GM06990 (cell line): ENCODE measurements around a stretch of chr10.

GRCh38 chr10:6124768-6125335, 36.0 kb downstream of the RBM17 start:
- RRBS: no CpG with 5 or more reads among the region's 9 CpGs

- RRBS: 4% methylated on average over 9 of the region's 33 CpGs
Measured at GRCh38 chr10:6141060-6142008, 52.5 kb downstream of the RBM17 start.

- RRBS: 74% methylated on average over 2 of the region's 20 CpGs
Measured at GRCh38 chr10:6211684-6212380, 9.1 kb downstream of the PFKFB3 start.

DNA sequence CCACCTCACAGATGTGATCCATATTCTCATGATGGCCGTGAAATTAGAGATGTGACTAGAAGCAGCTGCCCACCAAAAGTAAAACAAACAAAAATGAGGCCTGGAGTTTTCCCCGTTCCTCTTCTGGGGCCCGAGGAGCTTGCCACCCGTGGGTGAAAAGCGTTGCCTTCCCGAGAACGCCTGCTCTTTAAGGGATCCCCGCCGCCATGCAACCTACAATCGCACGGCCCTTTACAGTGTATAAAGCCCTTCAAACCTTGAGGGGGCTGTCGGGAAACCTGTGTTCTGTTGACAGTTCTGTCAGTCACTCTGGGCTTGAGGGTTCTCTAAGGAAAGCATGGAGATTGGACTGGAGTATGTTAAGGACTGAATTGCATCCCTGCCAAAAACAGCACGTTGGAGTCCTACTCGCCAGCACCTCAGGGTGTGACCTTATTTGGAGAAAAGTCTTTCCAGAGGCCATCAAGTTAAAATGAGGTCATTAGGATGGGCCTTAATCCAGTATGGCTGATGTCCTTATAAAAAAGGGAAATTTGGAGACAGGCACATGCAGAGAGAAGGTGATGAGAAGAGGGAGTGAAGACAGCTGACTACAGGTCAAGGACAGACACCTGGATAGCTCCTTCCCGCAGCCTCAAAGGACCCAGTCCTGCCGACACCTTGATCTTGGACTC, 70.6 kb downstream of the PFKFB3 start:
- RRBS: no CpG with 5 or more reads among the region's 16 CpGs

DNA sequence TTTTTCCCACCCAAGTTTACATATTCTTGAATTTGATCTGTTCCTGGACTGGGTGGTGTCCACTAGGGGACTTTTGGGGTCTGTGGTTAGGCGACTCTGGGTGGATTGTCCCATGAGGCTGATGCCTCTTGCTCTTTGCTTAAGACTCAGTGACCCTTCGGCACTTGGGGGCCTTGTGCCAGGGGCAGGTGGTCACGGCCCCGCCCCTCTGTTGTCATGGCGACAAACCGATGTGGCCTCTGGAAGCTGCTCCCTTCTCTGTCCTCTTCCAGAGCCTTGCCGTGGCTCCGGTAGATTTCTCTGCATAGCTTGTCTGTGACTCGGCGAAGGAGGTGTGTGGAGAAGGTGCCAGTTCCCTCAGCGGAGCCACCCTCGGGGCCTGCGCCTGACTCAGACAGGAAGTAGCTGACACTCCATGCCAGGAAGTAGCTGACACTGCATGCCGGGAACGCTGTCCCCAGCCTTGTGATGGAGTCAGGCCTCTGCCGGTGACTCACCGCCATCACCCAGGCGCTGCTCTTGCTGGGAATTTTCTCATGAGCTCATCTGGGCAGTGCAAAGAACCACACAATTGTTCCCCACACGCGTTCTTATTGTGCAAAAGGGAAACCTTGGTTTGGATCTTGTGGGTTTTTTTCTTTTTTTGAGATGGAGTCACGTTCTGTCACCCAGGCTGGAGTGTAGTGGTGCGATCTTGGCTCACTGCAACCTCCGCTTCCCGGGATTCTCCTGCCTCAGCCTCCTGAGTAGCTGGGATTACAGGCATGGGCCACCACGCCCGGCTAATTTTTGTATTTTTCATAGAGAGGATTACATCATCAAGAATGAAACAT, 72.5 kb downstream of the PFKFB3 start:
- RRBS: no CpG with 5 or more reads among the region's 26 CpGs

DNA sequence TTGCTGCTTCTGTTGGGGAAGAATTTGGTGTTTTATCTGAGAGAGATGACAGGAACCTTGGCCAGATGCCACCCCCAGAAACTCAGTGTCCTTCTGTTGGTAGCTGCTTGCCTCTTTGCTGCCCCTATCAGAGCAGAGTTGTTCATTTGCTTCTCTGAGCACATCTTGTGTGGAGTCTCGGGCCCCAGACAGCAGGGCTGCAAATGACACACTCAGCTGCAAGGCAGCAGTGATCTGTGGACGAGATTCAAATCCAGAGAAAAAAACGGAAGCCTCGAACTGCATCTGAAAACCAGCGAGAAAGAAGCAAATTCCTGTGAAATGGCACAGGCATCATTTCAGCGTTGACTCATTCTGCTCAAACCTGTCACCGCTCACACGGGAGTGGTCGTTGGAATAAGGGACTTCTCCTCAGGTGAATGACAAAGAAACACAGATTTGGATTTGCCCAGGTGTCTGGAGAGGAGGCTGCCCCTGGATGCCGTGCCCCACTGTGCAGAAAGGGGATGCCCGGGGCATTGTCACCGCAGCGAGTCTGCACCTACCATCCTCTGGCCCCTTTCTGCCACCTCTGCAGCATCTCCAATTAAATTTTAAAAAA, 144.7 kb downstream of the PFKFB3 start:
- RRBS: no CpG with 5 or more reads among the region's 13 CpGs

GRCh38 chr10:6473825-6474446, 106.1 kb downstream of the PRKCQ start:
- RRBS: no CpG with 5 or more reads among the region's 7 CpGs

- RRBS: no CpG with 5 or more reads among the region's 6 CpGs
Measured at GRCh38 chr10:6597374-6598002, 17.4 kb upstream of the PRKCQ start.

- RRBS: 27% methylated on average over 5 of the region's 7 CpGs
Measured at GRCh38 chr10:6721306-6721893, 141.3 kb upstream of the PRKCQ start.

- RRBS: no CpG with 5 or more reads among the region's 4 CpGs
Measured at GRCh38 chr10:7028067-7028691, 382.7 kb downstream of the SFMBT2 start.

DNA sequence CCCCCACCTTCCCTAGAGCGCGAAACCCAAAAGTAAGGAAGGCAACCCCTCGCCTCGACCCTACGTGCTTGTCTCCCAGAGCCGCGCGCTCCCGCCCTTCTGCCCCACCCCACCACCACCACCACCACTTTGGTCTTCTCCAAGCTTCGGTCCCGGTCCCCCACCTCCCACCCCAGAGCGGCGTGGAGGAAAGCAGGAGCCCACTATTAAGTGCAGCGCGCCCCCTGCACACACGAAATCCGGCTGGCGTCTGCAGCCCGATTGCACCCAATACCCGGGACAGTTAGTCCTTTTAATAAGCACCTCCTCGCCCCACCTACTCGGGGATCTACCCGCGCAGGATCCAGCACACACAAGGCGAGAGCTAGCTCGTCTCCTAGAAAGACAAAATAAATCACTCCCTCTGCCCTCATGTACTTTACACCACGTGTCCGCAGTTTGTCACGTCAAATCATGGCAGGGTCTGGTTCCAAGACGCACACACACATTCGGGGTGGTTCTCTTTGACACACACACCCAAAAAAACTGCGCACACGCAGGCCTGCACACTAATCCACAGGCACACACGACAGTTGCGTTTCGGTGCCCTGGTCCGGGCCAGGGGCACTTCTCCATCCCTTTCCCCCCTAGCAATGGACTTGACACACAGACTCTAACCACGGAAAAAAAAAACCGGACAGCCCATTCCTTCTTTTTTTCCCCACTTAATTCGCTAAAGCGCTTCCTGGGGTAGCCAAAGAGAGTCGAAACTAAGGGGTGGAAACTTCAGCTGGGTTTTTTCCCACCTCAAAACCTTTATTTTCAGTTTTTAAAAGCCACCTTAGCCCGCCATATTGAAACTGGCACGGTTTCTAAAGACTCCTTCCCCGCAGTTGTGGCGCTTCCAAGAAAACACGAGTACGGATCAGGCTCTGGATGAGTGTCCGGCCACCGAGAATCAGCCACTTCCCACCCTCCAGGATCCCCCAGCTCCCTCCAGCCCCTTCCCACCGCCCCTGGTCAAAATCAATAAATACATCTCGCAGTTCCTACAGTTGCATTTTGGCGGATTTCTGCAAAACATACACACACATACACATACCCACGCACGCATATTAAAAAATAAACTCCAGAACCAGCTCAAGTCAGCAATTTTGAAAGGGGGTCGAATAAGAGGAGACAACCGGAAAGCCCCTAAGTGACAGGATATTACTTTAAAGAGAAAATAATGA, 1.4 kb downstream of the SFMBT2 start:
- RRBS: 5% methylated on average over 13 of the region's 57 CpGs

DNA sequence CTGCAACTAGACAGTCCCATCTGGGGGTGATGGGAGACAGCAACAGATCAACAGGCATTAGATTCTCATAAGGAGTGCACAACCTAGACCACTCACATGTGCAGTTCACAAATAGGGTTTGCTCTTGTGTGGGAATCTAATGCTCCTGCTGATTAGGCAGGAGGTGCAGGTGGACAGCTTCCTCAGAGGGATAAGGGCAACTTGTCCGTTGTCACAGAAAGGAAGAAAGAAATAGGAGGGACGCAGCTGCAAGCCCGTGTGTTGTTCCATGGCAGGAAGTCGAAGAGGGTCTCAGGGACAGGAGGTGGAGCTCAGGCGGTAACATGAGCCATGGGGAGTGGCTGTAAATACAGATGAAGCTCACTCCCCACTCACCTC, 101.5 kb upstream of the SFMBT2 start:
- RRBS: no CpG with 5 or more reads among the region's 5 CpGs

DNA sequence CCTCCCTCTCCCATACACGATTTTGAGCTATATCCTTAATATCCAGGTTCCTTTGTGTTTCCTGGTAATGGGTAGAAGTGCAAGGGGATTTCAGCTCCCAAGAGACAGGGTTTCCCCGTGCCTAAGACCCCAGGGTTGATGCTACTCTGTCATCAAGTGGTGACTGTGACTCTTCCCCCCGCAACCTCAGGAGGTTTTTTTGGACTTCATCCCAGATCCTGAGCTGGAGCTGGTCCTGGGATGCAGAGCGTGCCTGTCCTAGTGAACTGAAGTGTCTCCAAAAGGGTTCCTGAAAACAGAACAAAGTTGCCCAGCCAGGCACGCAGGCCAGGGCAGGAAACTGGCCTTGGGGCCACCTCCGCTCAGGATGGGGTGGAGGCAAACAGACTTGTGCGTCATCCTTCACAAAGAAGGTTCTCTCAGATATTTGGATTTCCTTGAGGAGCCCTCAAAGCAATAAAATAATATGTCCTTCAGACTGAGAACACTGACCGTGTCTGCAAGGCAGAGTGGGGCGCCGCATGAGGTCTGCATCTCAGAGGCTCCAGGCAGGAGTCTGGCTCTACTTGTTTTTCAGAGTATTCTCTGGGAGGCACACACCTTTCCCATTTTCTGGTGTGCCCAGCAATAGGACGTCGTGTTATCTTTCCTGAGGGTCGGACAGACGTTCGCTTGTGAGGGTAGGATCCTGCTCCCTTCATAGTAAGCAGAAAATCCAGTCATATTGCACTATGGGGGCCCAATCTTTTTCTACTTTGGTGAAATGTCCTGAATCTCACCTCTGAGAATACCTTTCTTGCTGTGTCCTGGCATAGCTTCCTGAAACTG, 118.8 kb downstream of the ITIH5 start:
- RRBS: no CpG with 5 or more reads among the region's 15 CpGs

DNA sequence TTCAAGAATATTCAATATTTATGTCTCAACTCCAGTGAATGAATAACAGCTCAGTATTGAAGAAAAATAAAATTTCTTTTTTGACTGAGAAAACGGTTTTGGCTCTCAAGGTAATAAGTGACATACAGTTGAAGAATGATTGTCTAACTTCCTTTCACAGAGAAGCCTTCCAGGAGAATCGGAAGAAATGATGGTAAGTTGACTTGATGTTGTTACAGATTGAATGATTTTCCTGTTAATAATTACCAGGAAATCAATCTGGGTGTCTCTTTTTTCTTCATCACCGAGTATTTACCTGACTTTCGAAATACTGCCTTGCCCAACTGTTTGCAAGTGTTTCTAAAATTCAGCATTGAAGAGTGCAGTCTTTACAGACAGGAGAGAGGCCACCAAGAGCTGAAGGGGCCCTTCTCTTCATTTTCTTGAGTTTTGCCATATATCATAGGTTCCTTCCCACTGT, 4.0 kb downstream of the ITIH2 start:
- RRBS: no CpG with 5 or more reads among the region's 4 CpGs

DNA sequence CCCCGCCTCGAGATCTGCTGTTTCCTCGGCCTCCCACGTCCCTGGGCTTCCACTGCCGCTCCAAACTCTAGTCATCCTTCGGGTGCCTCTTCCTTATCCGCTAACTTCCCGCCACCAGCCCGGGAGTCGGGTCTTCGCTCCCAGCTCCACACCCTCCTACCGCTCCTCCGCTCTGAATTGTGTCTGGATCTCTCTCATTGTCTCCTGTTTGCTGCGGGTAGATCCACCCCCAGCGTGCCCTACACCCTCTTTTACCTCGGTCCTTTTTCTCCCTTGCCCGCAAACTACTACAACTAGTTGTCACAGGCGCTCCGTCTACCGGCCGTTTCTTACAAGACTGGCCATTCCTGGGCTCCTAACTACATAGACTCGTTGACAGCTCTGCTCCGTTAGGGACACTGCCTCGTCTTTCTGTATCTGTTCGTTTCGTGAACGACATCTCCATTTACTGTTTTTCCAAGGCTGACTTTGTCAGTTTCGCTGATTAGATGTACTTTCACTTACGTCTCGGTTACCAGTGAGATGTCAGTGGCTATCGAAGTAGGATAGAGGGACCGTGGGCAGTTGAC, 754 bp downstream of the TAF3 start:
- RRBS: no CpG with 5 or more reads among the region's 32 CpGs

GRCh38 chr10:8055389-8056578, 1.3 kb downstream of the GATA3 start:
- RRBS: 21% methylated on average over 30 of the region's 91 CpGs

DNA sequence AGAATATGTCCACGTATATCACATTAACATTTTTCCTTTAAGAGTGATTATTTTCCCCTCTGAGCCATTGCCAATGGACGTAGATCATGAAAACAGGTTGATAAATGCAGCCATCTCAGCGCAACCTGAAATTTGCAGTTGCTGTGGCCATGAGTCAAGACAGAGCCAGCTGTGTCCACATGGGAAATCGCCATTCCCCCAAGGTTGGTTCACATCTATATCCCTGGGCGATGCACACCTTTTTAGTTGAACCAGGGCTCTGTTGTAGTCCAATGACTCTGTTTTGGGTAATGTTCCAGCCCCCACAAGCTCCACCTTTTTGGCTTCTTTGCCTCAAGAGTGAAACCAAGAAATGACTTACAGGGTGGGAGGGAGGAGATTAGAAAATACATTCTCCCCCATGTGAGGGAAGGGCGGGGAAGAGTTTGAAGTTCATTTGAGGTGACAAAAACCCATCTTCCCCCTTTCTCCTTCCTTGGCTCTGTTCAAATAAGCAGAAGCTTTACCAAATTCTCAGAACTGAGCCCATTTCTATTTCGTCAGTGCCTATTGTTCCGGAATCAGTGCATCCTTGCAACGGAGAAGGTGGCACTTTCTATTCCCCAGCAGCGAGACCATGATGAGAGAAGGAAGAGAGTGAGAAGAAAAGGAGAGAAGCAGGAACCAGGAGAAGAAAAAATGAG, 82.8 kb downstream of the GATA3 start:
- RRBS: no CpG with 5 or more reads among the region's 10 CpGs

- RRBS: no CpG with 5 or more reads among the region's 3 CpGs
Measured at GRCh38 chr10:8969910-8970458, 915.5 kb downstream of the GATA3 start.

DNA sequence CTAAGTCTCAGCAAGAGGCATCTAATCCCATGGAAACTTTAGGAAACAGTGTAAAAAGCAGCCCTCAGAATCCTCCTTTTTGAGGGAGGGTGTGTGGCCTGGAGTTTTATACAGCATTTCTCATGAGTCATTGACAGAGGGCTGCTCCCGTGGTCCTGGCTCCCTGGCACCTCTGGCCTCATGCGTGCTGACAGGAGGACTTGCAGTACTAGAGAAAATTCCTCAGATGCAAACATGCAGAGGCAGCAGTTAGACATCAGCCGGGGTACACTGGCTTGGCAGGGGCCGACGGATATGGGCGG, 925.1 kb upstream of the CELF2 start:
- RRBS: no CpG with 5 or more reads among the region's 6 CpGs

DNA sequence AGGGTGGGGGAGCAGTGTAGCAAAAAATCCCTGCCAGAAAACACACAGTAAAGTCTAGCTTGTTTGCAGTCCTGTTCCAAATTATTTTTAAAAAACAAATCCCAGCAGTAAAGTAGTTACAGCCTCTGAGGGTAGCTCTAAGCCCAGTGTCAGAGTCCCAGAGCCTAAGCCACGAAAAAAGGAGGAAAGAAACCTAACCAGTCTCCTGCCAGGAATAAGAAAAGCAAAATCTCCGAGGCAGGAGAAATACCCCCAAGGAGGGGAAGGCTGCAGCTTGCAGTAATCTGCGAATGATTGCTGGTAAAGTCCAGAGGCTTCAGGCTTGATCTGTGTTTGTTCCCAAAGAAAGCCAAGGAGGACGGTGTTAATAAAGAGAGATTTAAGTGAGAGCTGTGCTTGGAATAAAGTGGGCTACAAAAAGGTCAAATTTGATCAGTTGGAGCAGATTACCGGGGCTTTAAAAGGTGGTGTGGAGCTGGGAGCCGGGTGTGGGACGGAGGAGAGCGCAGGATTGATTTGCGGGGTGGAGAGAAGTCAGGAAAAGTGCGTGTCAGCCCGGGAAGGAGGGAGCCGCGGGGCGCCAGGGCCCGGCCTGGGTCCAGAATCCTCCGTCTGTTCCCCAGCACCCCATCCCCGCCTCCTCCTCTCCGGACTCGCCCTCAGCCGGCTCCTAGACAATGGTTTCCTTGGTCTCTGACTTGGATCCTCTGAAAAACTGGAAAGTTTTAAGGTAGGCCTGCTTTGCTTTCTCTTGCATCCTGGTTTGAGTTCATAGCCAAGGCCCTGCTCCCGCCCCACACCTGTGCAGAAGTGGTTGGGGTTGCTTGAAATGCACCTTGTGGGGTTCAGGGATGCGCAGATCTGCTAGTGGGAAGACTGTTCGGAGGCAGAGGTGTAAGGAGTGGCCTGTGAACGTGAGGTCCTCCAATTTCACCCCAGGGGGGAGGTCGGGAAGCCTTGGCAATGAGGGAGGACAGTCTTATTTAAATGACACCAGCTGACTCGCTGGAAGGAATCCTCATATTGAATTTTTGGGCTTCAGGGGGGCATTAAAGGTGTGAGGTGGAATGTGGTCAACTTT, 219.2 kb upstream of the CELF2 start:
- RRBS: 42% methylated on average over 9 of the region's 26 CpGs